Mesenteric fat pad (tissue), 1 donor: ENCODE results near the gene ZNF736.

- PRO-cap: no peak
Observed at GRCh38 chr7:55078430-55078758, 59.6 kb downstream of the EGFR start.

- PRO-cap: no peak
Observed at GRCh38 chr7:55086314-55086992, 67.6 kb downstream of the EGFR start.

- PRO-cap: no peak
Observed at GRCh38 chr7:55100085-55100974, 81.5 kb downstream of the EGFR start.

- PRO-cap: no peak
Observed at GRCh38 chr7:55143196-55143638, 124.4 kb downstream of the EGFR start.

DNA sequence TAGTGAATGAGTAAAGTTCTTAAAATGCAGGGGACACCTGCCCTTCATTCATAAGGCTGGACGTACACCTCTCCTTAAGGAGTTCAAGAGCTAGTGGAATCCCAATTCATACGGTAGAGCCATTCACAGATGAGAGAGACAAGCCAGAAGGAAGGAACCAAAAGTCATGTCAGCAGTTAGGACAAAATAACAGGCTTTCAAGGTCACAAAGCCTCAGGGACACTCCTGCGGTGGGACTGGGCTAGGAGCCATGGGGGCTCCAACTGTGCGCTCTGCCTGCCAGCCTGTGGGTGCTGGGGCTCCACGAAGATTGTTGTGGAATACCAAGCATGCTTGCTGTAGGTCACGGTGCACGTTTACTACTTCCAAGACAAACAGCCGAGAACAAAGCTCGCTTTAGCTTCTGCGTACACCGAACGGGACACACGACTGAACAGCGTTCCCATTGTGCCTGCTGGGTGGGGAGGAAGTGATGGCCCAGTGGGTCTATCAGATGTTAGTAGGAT, 158.7 kb downstream of the EGFR start:
- PRO-cap: no peak

DNA sequence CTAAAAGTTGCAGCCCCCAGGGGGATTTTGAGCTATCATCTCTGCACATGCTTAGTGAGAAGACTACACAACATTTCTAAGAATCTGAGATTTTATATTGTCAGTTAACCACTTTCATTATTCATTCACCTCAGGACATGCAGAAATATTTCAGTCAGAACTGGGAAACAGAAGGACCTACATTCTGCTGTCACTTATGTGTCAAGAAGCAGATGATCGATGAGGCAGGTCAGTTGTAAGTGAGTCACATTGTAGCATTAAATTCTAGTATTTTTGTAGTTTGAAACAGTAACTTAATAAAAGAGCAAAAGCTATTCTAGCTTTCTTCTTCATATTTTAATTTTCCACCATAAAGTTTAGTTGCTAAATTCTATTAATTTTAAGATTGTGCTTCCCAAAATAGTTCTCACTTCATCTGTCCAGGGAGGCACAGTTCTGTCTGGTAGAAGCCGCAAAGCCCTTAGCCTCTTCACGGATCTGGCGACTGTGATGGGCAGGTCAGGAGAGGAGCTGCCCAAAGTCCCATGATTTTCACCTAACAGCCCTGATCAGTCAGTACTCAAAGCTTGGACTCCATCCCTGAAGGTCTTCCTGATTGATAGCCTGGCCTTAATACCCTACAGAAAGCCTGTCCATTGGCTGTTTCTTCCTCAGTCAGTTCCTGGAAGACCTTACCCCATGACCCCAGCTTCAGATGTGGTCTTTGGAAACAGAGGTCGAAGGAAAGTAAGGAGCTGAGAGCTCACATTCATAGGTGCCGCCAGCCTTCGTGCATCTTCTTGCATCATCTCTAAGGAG, 157.2 kb upstream of the LANCL2 start:
- PRO-cap: no peak

DNA sequence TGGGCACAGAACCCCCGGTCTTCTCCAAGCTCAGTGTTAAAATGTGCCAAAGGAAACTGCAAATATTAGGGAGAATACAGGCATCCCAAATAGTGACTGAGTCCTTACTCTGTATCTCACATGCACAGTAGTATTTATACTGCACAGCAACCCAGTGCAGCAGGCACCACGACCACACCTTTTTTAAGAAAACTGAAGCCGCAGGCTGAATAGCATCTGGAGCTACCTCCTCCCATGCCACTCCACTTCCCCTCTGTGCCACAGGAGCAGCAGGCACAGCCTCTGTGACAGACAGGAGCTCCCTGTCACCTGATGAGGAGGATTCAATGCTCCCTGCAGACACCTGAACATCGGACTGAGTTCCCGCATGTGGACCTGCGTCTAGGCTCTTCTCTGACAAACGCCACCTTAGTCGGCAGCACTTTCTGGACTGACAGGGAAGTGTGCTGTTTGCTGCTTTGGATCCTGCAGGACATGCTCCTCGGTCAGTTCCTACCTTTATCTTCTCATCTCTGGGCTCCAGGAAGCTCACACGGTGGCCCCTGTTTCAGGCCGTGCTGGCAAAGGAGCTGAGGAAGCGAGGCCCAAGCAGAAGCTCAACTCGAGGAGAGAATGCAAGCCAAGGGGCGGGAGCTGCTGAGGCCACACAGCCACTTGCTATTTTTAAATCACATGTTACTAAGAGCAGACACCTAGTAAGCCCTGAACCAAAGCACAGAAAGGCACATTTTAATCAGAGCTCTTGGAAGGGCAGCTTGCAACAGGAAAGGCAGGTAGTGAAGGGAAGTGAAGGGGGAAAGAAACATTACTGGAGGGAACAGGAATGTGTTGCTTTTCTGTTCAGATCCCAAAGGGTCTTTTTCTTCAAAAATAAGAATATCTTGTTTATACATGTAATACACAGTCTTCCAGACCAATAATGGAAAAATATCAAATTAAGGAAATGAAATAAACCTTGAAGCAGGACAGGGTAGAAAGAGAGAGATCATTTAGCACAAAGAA, 56.6 kb downstream of the VOPP1 start:
- PRO-cap: no peak

- PRO-cap: no peak
Observed at GRCh38 chr7:55519279-55519690, 53.0 kb downstream of the VOPP1 start.

DNA sequence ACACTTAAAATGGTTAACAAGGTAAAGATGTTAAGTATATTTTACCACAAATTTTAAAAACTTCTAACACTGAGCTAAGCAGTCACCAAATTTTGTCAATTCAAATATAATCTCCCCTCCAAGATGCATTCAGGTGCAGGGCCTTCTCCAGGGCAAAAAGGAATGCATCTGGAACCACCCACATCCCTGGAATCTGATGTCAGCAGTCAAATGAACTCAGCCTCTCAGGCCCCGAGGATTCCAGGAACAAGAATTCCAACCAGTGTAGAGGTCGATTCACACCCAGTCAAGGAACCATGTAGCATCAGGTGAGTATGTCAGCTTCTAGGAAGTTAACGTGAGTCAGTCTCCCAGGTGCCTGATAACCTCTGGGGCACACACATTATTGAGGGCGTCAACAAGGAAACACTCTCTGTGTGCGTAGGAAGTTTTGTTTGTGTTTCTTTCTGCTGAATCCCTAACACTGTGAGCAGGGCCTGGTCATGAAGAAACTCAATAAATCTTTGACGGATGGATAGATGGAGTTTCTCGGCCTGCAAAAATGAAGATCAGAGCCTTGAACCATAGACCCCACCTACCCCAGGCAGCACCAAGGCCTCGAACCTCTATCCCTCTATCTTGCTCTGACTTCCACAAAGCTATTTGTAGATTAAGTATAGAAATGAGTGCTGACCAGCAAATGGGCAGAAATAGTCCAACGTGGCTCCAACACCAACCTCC, 122.3 kb upstream of the VOPP1 start:
- PRO-cap: no peak

DNA sequence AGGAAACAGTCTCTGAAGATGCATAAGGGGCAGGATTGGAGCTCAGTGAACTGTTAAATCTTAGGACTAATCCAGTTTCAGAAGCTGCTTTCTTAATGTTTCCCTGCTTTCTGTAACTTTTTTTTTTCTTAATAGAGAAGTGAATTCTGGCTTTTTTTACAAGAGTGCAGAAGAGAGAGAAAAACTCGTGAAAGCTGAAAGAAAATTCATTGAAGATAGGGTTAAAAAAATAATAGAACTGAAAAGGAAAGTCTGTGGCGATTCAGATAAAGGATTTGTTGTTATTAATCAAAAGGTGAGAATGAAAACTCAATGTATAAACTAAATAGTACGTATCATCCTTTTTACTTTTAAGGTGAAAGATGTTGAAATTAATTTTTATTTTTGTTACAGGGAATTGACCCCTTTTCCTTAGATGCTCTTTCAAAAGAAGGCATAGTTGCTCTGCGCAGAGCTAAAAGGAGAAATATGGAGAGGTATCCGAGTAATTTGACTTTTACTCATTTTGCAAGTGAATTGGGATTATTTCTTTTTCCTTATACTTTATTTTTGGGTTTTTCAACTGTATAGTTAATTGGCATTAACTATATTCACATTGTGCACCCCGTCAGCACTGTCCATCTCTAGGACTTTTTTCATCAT, 5.7 kb upstream of the SUMF2 start:
- PRO-cap: no peak

- PRO-cap: no peak
Observed at GRCh38 chr7:56079951-56080407, 12.8 kb downstream of the PHKG1 start.

DNA sequence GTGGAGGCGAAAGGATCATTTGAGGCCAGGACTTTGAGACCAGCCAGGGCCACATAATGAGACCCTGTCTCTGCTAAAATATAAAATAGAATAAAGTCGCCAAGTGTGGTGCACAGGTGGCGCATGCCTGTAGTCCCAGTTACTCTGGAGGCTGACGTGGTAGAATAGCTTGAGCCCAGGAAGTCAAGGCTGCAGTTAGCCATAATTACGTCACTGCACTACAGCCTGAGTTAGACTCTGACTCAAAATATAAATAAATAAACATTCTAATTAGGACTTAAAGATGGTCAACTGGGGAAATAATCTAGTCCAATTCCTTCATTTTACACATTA, 771 bp downstream of the CHCHD2 start:
- PRO-cap: no peak

DNA sequence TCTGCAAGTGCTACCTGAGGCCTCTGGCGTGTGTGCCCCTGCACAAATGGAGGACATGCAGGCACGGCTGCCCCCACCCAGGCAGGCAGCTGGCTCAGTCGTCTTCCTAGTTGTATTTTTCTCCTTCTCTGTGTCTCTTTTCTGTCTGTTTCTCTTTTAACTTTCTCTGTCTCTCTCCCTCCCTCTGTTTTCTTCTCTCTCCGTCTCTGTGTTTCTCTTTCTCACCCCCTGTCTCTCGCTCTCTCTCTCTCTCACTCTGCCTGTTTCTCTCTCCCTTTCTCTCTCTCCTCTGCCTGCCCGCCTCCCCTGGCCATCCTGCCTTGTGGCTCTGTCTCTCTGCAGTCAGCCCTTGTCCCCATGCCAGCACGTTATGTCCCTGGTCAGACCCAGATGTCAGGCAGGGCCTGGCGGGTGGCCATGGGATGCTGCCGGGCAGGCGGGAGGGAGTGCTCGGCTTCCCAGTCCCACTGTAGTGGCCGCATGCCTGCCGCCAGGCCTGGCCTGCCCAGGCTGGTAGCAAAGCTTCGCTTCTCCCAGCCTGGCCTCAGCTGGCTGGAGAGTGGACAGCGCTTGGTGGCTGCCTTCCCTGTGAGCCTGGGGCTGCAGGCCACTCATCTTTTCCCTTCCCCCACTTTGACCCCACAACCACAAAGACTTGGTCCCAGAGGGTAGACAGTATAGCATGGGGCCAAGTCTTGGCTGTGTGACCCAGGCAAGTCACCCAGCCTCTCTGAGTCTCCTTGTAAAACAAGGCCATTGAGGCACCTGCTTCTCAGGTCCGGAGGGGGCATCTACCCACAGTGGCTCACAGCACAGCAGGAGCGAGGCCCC, 121.5 kb upstream of the ZNF716 start:
- PRO-cap: no peak

DNA sequence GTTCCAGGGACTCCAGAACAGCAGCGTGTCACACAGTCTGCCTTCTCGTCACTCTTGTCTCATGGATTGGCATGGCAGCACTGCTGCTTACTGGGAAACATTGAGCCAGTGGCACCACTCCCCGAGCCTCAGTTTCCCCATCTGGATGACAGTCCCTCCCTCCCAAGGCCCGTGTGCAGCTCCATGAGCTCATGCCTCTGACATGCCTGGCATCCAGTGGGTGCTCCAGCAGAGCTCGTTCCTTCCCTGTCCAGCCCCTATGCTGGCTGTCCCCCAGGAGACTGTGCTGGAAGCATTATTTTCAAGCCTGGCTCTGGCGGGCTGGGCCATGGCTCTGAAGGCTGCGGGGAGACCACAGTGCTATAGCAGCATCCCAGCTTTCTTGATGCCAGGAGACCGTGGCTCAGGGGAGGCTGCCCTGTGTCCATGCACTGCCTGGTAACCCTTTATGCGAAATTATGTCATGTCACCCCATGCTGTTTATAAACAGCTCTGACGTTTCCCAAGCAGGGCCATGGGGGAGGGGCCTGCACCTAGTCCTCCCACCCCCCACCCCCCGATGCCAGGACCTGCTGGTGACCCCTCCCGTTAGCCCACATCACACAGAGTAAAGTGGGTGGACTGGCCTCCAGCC, 106.1 kb upstream of the ZNF716 start:
- PRO-cap: no peak

DNA sequence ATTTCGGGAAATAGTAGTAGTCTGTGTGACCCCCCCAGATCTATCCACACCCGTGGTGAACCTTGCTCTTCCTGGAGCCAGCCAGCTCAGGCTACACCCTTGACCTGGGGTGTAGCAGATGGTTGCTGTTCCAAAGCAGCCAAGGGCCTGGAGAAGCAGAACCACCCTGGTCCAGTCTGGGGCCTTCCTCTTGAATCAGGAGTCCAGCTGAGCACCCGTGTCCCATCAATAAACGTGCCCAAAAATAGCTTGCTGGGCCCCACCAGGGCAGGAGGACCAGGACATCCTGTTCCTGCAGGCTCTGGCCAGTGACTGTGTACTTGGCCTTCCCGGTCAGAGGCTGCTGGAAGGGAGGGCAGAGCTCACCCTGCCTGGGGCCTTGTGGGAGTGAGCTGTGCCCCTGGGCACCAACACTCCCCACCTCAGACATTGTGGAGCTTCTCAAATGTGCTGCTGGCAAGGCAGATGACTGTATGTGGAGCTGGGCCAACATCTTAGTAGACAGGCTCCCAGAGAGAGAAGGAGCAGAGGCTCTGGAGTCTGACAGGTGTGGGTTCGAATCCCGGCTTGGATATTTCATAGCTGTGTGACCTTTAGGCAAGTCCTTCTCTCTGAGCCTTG, 101.1 kb upstream of the ZNF716 start:
- PRO-cap: no peak

GRCh38 chr7:57417500-57417708, 32.6 kb upstream of the ZNF716 start:
- PRO-cap: no peak

DNA sequence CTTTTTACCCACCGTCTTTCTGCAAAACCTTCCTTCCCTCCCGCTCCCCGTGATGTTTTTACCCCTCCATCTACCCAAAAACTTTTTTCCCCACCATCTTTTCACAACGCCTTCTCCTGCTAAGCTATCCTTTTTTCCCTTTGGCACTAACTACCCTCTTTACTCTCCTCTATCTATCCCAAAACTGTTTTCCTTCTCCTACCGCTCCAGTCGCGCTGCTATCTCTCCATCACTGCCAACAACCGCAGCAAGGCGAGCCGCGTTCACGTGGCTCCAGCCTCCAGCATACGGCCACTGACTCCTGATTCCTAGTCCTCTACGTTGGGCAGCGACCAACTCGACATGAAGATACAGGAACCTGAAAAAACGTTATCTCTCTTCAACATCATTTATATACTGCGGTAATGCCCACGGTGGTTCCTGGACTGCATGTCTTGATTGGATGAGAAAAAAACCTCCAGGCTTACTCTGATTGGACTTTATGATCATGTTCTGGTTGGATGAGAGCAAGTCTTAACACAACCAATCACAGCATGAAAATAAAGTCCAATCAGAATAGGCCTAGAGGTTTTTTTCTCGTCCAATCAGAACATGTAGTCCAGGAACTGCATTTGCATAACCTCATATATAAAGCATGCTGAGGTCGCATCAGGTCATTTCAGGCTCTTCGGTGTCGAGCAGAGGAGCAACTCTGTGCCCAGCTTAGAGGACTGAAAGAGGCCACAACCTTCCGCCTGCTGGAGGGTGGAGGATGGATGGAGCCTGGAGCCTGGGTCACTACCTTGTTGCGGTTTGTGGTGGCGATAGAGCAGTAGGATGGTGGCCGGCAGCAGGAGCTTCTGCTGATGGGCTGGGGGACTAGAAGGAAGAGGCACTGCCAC, 129.6 kb downstream of the ZNF716 start:
- PRO-cap: no peak

- PRO-cap: no peak
Observed at GRCh38 chr7:64313544-64314726, at the start of gene ZNF736. ZNF736 (plus strand) TSS chr7:64313961.

DNA sequence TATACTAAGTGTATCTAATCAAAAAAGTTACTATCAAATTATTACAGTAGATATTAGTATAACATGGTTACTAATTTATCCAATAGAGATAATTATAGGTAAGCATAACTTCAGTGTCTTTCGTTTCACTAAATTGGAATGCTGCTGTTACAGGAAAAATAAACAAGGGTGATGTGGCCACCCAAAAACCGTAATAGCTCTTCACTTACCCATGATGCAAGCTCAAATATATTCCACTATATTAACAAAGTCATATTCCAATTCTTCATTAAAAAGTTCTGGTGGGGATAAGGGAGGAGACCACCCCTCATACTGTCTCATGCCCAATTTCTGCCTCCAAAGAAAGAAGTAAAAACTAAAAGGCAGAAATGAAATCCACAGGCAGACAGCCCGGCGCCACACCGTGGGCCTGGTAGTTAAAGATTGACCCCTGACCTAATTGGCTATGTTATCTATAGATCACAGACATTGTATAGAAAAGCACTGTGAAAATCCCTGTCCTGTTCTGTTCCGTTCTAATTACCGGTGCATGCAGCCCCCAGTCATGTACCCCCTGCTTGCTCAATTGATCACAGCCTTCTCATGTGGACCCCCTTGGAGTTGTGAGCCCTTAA, 9.7 kb downstream of the ZNF138 start:
- PRO-cap: no peak

- PRO-cap: no peak
Observed at GRCh38 chr7:64947078-64948176, 44.4 kb downstream of the ZNF273 start.